Cytotoxic T cell (primary cell): Measurements from ENCODE around the gene PDXP.

- PRO-cap, 2 experiments, result peak in 1 of 2 experiments; most common minus-strand start chr22:37146160 (in 1)
Observed at GRCh38 chr22:37145682-37146540, 3.8 kb downstream of the IL2RB start.

DNA sequence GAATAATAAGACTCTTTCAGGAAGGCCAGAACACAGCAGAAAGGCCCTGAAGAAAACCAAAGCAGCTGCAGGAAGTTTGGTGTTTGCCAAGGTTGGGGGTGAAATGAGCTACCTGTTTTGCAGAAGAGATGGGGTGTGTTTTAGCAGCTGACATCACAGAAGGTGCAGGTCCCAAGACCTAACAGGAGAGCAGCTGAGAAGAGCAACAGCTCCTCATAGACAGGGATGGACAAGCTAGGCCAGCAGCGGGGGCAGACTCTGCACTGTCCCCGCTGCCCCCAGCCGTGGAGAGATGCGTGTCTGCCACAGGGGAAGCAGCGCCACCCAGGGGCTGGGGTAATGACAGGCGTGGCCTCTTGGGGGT lies 17.9 kb downstream of the C1QTNF6 start:
- PRO-cap, 2 experiments, result peak in 1 of 2 experiments; most common plus-strand start position 196 of the sequence (in 1)

GRCh38 chr22:37187062-37187413 lies 1.0 kb downstream of the C1QTNF6 start:
- PRO-cap, 2 experiments, result no peak in any of the 2 experiments

GRCh38 chr22:37228416-37229150 lies 15.5 kb downstream of the RAC2 start:
- PRO-cap, 2 experiments, result peak in 2 of 2 experiments; most common plus-strand start chr22:37228919 (in 2); most common minus-strand start chr22:37228730 (in 1)

DNA sequence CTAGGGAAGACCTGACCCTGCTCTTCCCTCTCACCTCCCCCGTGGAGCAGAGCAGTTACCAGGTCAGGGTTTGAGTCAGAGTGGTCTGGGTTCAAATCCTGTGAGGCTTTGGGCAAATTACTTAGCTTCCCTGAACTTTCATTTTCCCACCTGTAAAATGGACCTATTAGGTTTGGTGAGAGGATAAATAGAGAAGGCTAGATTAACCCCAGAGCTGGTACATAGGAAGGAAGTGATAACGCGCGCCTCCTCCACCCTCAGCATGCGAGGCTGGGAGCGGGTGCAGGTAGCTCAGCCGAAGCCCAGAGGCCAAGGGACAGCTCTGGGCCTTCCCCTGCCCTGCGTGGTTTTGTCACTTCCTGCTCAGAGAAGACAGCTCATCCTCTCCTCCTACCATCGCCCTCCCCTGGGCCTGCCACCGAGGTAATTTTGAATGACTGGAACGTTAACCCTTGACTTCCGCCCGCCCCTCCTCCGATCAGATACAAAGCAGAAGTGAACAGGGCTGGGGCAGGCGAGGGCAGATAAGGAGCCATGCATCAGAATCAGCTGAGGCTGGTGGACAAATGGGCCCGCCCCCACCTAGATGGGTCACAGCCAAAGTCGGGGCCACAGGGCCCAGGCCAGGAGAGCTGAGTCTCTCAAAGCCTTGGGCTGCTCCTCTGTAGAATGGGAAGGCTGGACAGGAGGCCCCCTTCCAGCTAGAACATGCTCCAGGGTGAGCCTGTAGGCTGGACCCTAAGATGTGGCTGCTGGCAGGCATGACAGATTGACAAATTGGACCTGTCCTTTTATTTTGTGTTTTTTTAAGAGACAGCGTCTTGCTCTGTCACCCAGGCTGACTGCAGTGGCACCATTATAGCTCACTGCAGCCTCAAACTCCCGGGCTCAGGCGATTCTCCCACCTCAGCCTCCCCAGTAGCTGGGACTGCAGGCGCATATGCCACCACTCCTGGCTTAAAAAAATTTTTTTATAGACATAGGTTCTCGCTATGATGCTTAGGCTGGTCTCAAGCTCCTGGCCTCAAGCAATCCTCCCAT lies 1.5 kb downstream of the RAC2 start:
- PRO-cap, 2 experiments, result peak in 2 of 2 experiments; most common plus-strand start position 492 of the sequence (in 2); most common minus-strand start position 264 of the sequence (in 1)

- PRO-cap, 2 experiments, result no peak in any of the 2 experiments
Observed at GRCh38 chr22:37258945-37259369, 14.9 kb upstream of the RAC2 start.

GRCh38 chr22:37267026-37267893 lies 15.0 kb upstream of the CYTH4 start:
- PRO-cap, 2 experiments, result peak in 2 of 2 experiments; most common plus-strand start chr22:37267539 (in 2); most common minus-strand start chr22:37267384 (in 2)

DNA sequence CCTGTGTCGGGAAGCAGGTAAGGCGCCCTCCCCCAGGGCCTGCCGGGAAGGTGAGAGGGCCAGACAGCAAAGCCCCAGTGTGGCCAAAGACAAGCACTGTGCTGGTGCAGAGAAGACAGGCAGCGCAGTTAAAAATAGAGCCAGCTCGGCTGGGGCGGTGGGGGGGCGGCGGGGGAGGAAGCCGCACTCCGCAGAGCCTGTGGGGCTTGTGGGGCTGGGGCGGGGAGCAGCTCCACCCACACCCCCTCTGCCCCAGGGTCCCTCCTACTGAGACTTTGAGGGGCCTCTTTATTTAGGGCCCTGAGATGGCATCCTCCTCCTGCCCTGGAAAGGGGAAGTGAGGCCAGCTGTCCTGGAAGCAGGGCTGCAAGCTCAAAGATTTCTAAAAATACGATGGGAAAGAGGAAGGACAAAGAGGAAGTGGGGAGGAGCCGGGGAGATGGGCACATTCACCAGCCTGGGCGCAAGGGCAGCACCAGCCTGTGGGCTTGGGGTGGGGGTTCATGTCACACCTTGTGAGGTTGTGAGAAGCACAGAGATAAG lies 2.6 kb downstream of the CYTH4 start:
- PRO-cap, 2 experiments, result no peak in any of the 2 experiments

GRCh38 chr22:37373269-37373579 lies 54.1 kb downstream of the ELFN2 start:
- PRO-cap, 2 experiments, result no peak in any of the 2 experiments

DNA sequence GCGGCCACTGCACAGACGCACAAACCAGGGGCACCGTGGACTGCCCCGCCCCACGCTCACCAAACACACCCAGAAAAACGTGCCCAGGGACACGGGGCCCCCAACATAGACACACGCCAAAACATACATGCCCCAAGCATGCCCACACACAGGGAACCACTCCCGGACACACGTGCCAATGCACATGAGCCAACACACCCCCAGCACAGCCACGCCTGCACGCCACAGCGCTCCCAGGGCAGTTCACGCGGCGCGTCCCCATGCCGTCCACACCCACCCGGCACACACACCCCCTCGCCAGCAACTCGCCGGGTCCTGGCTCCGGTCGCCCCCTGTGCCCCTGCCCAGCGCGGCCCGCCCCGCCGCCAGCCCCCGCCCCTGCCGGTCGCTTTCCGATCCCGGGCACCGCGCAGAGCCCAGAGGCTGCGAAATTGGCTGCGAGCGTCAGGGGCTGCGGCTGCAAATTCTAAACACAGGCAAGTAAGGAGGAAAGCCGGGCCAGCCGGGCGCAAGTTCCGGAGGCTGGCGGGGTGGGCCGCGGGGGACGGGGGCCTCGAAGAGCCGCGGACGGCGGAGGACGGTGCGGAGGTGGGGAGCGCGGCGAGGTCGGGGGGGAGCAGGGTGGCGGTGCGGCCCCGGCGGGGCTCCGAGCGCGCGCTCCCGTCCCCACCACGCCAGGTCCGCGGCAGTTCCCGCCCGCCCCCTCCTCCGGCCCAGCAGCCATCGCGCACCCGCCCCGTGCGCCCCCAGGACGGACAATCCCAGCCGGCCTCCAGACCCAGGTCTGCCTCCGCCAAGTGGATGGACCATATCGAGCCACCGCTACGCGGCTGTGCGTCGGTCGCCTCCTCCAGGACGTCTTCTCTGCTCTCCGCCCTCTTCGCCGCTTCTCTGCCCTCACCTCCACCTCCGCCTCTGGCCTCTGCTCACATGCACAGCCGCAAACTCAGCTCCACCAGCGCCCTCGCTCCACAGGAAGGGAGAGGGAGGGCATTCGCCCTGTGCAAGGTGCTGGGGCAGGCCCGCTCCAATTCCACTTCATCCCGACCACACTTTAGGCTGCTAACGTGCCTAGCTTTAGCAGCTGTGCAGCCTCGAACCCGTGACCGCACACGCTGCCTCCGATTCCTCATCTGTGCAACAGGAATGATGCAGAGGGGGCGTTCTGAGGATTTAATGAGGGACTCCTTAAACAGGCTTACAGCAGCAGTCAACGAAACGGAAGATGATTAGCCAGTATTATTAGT lies 7.3 kb downstream of the ELFN2 start:
- PRO-cap, 2 experiments, result no peak in any of the 2 experiments

GRCh38 chr22:37518367-37519156 lies 653 bp downstream of the CARD10 start:
- PRO-cap, 2 experiments, result no peak in any of the 2 experiments

- PRO-cap, 2 experiments, result no peak in any of the 2 experiments
Observed at GRCh38 chr22:37546815-37547501, 13.3 kb upstream of the CDC42EP1 start.

DNA sequence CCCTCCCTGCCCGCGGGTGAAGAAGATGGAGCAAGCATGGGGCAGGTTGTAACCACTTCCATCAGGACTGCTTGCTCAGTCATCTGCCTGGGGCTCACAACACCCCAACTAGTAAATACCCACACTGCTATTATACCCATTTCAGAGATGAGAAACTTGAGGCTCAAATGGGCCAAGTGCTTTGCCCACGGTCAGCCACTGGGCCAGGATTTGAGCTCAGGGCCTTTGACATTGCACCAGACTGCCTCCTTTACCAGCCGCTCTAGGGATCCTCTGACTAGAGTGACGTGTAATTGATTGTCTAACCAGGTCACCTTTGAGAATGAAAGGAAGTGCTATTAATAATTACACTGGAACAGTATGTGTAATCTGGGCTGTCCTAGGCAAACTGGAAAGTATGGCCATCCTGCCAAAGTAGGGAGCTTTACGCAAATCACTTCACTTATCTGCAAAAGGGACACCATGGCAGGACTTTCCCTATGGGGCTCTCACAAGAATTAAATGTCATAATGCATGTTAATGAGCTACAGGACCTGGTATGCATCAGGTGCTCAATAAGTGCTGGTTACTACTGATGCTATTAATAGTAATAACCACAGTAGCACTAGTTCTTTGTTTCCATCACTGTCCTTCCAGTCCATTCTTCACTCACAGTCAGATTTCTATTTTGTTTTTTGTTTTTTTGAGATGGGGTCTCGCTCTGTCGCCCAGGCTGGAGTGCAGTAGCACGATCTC lies 2.7 kb upstream of the CDC42EP1 start:
- PRO-cap, 2 experiments, result no peak in any of the 2 experiments

DNA sequence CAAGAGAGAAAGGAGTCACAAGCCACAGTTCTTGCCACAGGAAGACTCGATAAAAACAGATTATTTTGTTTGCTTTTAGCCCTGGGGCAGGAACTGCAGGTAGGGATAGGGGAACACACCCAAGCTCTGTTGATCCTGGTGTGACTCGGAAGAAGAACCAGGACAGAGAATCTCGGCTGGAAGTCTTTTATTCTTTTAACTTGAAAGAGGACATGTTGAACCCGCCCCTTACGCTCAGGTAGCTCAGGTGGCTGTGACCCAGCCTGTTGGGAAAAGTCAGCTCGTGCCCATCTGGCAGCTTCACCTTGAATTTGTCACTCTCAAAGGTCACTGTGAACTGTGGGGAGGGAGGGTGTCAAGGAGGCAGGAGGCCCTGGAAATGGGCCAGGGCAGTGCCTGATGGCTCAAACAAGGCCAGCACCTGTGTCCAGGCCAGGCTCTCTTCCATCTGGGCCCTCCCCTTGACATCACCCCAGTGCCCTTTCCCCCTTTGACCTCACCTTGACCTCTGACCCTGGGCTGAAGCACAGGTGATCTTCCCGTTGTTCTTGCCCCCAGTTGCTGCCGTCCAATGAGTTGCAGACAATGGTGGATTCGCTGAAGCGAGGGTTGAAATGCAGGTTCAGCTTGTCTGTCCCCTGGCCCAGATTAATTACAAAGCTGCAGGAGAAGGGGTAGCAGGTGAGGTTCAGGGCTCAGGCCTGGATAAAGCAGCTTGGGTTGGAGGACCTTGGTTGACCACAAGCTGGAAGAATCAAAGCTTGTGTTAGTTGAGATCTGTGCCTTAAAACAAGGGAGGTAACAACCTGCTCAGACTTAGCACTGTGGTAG lies 9.6 kb downstream of the LGALS2 start:
- PRO-cap, 2 experiments, result no peak in any of the 2 experiments

GRCh38 chr22:37609121-37609289 lies 371 bp downstream of the GGA1 start:
- PRO-cap, 2 experiments, result no peak in any of the 2 experiments

DNA sequence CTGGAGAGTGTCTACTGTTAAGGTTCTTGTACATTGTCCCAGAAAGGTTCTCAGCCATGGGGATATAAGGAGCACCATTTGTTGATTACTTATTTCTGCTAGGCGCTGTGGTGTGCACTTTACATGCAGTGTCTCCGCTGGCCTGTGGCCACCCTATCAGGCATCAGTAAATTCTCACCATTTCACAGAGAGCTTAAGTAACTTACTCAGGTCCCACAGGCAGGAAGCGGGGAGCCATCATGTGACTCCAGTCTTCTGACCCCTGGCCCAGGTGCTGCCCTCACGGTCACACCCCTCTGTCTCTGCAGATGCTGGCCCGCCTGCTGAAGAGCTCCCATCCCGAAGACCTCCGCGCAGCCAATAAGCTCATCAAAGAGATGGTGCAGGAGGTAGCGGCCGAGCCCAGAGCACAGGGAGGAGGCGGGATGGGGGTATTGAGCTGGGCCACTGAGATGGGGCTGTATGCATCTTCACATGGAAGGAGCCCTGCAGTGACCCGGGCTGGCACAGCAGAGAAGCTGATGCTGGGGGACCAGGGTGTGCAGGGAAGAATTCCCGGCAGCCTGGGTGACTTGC lies 12.8 kb downstream of the GGA1 start:
- PRO-cap, 2 experiments, result no peak in any of the 2 experiments

- PRO-cap, 2 experiments, result no peak in any of the 2 experiments
Observed at GRCh38 chr22:37634417-37634936, 5.0 kb upstream of the SH3BP1 start.

DNA sequence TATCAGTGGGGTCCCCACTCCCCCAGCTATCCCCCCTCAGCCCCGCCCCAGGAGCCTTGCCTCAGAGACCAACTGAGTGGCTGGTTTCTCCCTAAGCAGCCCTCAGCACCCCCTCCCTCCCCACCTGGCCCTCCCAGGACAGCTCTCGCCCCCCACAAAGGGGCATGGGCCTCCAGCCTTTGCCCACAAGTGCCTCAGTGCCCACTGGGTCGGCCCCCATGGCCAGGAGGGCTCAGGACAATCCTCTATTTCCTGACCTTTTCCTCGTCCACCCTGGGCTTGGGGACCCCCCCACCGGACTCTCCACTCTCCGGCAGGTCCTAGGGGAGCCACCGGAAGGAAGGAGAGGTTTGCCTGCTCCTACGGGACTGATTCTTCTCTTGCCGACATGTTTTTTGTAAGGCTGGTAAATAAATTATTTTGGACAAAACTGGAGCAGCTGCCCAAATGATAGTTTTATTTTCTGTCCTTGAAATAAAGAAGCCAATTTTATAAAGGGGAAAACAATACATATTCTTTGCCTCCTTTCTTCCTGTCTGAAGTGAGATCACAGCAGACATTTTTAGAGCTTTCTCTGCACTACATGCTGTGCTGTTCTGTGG lies 2.8 kb upstream of the PDXP start:
- PRO-cap, 2 experiments, result no peak in any of the 2 experiments

GRCh38 chr22:37658003-37658803 lies at the start of gene PDXP:
TSS of gene PDXP (plus strand) at chr22:37658723.
- PRO-cap, 2 experiments, result peak in 2 of 2 experiments; most common plus-strand start chr22:37658745 (in 2); most common minus-strand start chr22:37658311 (in 2)

DNA sequence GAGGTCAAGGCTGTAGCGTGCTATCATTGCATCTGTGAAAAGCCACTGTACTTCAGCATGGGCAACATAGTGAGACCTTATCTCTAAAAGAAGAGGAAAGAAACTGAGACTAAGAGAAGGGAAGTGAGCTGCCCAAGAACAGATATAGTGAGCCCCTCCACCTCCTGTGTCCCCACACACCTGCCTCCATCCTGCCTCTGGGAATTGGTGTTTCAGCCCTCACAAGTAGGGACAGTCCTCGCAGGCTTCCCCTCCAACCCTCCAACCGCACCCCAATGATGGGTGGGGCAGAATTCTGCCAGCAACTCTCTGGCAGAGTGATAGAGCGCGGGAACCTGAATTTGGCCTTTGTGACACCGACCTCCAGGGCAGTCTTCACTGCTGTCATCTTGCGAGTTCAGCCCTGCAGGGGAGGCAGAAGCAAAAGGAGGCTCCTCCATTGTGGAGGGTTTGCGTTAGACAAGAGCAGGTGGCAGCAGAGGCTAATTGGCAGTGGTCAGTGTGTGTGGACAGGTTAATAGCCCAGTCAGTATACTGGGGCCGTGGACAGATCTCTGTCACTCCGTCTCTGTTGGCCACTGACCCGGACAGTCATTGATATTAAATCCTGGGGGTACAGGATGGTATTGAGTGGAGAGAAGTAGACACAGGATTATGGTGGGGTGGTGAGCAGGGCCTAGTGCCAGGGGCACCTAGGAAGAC lies 1.7 kb downstream of the PDXP start:
- PRO-cap, 2 experiments, result no peak in any of the 2 experiments